ENCODE data around the gene ZDHHC14.

DNA sequence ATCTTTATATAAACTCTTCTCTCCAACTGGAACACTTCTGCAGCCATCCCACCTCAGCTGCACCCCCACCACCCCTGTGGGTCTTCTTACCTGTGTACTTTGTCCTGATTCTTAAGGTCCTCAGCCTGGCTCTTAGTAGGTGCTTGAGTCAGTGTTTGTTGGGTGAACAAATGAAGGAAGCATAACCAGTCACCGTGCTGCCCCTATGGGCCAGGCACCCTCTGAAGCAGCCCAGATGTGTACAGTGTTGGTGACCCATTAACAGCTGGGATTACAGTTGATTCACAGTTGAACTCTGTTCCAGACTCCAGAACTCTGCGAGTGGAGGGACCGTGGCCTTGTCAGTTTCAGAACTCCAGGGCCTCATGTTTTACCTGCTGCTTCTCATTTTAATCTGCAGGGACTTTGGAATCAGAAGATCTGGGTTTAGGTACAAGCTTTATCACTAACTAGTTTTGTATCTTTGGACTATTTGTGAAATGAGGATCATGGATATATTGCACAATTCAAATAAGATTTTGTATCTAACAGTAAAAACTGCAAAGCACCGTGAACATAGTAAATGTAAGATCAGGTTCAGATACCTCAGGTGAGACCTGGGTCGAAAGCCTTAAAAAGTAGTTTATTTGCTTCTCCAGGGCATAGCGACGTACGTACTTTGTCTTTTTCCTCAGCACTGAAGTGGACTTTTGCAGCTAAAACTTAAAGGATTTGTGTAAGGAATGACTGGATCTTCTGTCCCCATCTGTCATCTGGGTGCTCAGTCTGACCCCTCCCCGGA lies 203.6 kb downstream of the TMEM242 start:
- PRO-cap, result no peak

DNA sequence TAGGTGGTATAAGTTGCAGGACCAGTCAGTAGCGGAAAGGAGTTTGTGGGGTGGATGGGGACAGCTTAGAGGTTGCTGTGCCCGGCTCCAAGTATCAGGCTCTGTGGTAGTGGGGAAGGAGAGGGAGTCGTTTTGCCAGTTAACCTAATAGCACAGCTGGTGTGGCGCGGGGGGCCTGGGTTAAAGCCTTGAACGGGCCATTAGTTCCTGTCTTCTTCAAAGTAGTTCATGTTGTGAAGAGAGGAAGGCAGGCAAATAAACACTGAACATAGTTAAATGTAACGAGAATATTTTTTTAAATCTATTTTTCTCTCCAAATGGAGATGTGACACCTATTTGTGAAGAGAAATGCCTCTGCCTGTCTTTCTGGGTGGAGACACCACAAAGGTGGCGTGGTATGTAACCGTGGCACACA lies 203.0 kb downstream of the TMEM242 start:
- PRO-cap, result no peak

- PRO-cap, result no peak
Observed at GRCh38 chr6:157184026-157184682, 139.2 kb downstream of the TMEM242 start.

DNA sequence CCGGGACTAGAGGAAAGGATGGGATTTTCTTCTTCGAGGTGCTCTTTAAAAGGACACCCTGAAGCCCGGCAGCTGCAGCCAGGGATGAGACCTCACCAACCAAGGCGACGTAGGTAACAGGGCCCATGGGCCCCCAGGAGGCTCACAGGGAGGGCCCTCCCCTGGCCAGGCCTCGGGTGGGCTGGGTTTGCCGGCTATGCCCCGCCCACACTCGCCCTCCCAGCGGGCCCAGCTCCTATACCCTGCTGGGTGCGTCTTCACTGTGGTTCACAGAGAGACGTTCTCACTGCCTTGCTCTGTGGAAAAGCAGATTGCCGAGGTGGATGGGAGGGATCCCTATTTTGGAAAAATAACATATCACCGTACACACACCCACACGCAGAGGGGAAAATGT lies 49.7 kb downstream of the TMEM242 start:
- PRO-cap, result no peak

DNA sequence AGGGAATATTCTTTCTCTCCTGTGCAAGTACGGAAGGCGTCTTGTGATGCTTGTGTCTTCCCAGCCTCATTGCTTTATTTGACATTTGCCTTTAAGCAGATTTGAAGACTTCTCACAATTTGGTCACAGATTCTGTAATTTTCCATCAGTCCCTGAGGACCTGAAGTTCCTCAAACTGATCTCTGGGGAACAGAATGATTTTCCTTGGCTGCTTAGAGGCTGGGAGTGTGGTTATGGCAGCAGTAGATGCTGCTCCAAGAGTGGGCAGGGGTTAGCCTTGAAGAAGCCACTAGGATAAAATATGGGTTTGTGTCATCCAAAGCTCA lies 26.1 kb upstream of the ZDHHC14 start:
- PRO-cap, result no peak

DNA sequence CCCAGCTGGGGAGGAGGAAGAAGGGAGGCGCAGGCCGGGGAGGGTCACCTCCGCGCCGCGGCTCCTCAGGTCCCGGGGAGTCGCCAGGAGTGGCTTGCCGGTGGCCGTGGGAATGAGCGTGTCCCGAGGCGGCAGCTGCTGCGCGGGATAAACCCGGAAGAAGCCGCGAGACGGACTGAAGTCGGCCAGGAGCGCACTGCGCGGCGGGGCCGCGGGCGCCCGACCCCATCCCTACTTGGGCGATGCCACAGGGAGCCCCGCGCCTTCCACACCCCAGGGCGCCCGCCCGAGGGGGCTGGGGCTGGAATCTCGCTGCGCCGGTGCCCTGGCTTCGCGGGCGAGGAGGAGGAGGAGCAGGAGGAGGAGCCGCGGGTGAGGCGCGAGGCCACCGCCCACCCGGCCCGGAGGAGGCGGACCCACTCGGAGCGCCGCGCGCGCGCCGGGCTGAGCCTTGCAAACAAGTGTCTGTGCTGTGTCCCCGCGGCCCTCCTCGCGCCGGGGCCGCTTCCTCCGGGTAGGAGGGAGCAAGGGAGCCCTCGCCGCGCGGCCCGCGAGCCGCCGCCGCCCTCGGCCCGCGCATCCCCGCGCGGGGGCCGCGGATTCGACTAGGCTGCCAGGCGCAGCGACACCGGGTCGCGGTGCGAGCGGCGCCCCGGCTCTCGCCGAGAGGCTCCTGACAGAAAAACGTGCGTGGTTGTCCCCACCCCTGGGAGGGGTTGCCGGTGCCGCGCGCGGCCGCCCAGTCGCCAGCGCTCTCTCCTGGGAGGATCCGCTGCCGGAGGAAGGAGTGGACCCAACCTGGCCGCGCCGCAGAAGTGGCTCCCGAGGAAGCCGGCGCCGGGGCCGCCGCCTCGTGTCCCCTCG lies at the start of gene ZDHHC14:
Gene ZDHHC14 (plus strand): TSS at position 447 of the 864 bp plus-strand sequence.
- PRO-cap, result bidirectional peak, plus-strand start at position 460 of the sequence, minus-strand start at position 271 of the sequence; unidirectional peak, plus-strand start at position 764 of the sequence

DNA sequence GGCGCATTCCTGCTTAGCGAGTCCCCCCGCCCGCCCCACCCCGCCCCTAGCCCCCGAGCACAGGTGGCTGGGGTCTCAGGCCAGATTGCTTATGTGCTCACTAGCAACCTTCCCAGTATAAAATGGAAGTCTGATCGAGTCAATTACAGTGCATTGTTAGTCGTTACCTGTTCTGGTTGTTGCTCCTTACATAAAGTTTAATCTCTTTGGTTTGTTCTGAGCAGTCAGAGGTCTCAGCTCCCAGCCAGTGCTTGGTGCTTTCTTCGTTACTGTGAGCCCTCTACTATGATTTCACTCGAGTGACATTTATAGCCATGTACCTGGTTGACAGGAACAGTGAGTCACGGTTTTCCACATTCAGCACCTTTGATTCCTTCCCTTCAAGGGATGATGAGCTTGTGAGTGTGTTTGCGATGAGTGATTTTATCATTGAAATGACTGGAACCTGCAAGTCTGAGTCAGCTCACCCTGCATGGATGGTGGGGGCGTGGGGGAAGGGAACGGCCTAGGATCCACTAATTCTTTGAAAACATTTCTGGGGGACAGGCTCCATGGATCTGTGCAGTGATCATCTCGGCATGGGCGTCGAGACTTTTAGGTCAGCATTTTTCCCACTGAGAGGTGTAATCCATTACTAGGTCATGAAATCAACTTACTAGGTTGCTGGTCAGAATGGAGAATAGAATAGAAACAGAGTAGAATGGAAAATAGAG lies 47.8 kb downstream of the ZDHHC14 start:
- PRO-cap, result no peak

DNA sequence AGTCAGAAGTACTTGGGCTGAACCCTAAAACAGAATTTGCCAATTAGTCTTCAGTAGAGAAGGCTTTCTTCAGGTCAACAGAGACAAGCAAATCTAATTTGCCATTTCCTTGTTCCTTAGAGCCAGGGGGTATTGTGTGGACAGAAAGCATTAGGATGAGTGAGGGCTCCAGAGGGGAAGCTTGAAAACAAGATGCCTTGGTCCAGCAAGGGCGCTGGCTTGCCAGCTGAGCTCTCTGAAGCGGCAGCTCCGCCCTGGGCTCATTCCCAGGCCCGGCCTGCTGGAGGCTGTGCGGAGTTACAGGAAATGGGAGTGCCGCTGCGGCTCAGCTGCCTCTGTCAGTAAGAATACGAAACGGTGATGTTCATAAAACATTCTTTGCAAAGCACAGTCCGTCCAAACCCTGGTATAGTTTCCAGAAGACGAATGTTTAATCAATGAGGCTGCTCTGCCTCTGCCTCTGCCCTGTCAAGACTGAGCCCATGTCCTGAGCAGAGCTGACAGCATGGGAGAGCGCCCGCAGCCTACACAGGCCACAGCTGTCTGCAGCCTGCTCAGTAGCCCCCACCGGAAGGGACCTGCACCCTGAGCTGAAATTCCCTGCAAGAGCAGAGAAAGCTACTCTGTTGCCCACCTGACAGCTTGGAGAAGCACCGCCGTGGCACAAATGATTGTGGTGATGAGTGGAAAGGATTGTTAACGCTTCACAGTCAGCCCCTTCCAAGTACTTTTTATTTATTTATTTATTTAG lies 153.3 kb upstream of the SNX9 start:
- PRO-cap, result no peak

GRCh38 chr6:157756648-157757382 lies 66.2 kb upstream of the SNX9 start:
- PRO-cap, result no peak

GRCh38 chr6:157840575-157842013 lies 18.0 kb downstream of the SNX9 start:
- PRO-cap, result no peak

DNA sequence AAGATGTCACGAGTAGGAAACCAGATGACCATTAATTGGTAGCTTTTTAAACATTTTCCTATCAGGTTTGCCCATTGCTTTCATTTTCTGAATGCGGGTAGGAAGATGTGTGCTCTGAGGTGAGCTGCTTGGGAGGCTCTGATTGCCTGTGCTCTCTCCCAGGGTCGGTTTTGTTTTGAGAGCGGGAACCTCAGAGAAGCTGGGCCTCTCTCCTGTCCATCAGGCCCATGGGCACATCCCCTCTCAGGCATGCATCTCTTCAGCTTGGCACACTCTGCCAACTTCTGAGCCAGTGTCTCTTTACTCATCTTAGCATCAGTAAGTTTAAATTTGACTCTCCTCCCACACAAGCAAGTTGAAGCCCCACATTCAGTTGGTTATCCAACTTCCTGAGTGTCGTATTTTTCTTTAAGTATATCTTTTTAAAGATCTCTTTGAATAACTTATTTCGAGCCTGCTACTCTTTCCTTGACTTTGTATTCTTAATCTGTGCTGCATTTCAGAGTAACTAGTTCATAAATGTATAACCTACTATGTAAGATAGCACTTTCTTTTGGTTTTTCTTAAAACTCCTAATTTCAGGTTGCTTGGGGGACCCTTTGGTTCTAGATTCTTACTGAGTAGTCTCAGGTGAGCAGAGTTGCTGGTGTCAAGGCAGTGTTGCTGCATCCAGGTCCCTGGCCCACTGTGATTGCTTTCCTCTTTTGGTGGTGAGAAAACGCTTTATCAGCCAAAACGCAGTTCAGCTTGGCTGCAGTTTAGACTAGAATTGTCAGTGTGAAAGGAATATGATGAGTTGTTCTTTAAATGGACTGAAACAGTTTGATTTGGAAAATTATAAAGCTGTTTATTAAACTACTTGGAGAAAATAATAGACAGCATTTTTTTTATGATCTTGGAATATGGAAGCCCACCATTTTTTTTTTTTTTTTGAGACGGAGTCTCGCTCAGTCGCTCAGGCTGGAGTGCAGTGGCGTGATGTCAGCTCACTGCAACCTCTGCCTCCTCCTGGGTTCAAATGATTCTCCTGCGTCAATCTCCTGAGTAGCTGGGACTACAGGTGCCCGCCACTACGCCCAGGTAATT lies 54.8 kb downstream of the SNX9 start:
- PRO-cap, result no peak

DNA sequence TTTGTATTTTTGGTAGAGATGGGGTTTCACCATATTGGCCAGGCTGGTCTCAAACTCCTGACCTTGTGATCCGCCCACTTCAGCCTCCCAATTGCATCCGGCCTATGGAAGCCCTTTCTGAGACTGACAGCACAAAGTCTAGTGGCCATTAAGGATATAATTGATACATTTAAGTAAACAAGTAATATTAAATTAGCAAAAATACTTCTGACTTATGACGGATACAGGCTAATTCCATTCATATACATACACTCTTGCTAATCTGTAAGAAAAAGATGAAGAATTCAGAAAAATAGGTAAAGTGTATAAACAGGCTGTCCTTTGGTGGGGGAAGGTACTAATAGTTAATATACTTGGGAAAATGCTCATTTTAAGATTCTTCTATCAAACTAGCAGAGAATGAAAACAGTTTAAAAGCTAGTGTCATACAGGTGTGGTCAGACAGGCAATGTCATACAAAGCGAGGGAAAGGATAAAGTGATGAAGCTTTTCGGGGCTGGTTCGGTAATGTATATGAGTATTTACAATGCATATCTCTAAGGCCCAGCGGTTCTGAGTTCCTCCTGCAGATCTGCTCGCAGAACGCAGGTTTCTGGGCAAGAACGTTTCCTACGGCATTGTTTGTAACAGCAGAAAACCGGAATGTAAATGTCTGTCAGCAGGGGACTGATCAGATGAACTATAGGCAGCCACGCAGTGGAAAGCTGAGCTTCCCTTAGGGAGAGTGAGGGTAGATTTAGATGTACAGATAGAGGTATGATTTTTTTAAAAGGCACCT lies 55.7 kb downstream of the SNX9 start:
- PRO-cap, result no peak

GRCh38 chr6:157938348-157938844 lies 43.3 kb upstream of the SYNJ2 start:
- PRO-cap, result no peak

DNA sequence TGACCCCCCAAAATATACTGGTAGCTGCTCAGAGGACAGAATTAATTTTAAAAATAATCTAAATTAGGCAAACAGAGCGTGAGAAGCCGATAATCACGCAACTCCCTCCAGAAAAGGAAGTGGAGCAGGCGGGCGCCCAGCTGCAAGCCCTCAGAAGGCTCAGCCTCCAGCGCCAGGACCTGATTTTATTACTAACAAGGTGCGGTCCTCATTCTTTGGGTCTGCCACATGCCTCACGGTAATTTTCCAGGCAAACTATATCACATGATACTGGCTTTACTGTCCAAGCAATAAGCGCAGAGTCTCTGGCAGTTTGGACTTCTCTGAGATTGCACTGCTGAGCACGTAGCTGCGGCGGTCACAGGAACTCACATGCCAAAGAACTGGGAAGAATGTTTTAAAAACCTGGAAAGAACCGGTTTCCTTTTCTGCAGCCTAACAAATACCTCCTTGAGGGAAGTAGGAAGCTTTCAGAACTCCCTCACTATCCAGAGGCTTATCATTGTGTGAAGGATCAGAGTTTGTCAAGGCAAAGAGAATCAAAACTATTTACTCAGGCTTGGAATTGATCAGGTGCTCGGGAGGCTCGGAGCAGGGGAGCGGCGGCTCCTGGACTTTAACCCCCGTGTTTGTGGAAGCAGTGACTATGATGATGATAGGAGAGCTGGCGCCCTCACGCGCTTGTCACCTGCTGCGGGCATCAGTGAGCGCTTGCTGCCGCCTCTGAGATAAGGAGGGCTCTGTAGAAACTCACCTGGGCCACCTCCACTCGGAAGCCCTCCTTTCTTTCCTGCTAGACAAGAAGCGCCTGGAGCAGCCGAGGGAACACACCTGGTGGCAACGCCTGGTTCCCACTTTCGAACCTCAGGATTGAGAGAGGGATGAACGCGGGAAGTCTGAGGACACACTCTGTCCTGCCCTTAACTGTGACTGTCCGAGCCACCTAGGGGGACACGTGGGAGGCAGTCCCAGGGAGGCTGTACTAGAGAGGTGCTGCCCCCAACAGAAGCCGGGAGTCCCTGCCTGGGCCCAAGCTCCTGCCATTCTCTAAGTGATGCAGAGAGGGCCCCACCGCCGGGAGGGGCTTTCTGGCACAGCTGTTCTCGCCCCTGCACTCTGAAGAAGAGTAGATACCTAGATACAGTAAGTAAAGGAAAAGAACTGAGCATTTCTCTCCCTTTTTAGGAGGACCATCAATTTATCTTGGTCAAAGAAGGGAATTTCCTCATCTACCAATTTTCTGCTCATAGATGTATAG lies 27.2 kb upstream of the SYNJ2 start:
- PRO-cap, result no peak

- PRO-cap, result no peak
Observed at GRCh38 chr6:158042060-158043515, 60.9 kb downstream of the SYNJ2 start.

- PRO-cap, result no peak
Observed at GRCh38 chr6:158451907-158452763, 107.8 kb upstream of the TMEM181 start.

DNA sequence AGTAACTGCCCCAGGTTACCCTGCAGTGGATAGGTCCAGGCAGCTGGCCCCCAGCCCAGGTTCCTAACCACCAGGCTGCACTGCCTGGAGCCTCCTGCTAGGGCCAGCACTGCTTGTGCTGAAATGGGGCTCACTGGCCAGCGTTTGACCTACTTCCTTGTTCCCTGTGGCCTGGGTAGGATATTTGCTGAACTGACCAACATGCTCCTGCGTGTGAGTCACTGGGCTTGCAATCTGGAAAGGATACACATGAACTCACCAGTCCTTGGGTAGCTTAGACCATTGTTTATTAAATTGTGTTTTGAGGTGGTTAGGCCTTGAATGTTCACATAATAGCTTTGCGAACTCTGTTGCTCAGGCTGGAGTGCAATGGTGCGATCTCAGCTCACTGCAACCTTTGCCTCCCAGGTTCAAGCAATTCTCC lies 3.6 kb downstream of the TMEM181 start:
- PRO-cap, result no peak

DNA sequence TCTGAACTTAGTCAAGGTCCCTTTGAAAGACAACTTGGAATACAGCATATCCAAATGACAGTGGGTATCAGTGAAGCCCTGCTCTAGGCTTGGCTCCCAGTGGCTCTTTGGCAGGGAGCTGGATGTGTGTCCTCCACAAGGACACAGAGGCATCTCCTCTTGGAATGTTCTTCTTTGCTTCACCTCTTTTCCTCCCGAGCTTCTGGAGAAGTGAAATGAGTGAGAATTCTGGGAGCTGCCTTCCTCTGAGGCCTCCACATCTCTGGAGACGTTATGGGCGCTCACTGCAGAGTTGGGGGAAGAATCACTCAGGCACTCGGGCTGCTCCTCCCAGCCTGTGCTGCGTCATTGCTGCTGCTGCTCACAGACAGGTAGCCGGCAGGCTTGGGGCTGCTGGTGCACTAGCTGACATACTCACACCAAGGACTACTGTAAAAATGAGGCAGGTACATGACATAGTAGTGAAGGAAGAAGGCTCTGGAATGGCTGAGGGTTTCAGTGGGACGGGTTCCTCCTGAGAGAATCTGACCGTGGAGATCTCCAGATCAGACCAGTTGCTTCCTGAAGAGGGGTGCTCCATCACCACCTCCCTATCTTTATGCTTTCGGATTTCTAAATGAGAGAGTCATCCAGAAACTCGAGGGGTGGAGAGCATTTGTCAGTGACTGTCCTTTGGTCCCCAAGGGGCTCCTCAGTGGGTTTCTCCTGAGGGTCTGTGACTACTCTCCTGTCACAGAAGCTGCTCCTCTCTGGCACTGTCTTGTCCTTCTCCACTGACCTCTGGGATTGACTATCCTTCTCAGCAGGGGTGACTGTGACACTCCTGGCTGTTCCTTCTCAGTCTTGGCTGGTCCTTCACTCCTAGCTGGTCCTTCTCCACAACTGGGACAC lies 33.9 kb downstream of the DYNLT1 start:
- PRO-cap, result no peak

DNA sequence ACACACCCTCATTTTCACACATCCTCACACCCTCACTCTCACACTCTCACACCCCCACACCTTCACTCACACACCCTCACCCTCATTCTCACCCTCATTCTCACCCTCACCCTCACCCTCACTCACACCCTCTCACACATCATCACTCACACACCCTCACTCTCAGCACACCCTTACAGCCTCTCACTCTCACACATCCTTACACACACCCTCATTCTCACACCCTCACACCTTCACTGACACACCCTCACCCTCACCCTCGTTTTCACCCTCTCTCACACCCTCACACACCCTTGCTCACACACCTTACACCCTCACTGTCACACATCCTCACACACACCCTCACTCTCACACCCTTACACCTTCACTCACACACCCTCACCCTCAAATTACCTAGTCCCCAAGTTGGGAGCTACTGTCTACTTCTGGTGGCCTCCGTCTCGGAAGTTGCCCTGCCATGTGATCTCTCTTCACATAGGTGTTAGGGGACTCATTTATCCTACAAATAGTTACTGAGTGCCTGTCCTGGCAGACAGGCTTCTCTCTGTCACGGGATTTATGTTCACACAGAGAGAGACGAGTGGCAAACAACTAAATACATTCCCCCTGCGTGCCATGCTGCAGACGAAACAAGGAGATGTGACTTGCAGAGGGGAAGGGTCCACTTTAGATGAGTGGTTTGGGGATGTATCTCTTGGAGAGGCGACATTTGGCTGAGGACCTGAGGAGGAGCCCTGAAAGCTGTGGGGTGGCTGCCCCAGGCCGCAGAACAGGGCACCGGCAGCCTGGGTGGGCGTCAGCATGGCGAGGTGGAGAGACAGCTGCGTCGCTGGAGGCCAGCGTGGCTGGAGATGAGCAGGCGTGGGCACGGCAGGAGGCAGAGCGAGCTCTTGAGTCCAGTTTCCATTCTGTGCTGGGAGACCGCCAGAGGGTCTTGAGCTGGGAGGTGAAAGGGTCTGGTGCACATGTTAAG lies 17.4 kb downstream of the DYNLT1 start:
- PRO-cap, result no peak

- PRO-cap, result no peak
Observed at GRCh38 chr6:158634109-158634629, 10.4 kb downstream of the DYNLT1 start.